Uterus (tissue), 7 donors: ENCODE measurements around a stretch of chr11.

DNA sequence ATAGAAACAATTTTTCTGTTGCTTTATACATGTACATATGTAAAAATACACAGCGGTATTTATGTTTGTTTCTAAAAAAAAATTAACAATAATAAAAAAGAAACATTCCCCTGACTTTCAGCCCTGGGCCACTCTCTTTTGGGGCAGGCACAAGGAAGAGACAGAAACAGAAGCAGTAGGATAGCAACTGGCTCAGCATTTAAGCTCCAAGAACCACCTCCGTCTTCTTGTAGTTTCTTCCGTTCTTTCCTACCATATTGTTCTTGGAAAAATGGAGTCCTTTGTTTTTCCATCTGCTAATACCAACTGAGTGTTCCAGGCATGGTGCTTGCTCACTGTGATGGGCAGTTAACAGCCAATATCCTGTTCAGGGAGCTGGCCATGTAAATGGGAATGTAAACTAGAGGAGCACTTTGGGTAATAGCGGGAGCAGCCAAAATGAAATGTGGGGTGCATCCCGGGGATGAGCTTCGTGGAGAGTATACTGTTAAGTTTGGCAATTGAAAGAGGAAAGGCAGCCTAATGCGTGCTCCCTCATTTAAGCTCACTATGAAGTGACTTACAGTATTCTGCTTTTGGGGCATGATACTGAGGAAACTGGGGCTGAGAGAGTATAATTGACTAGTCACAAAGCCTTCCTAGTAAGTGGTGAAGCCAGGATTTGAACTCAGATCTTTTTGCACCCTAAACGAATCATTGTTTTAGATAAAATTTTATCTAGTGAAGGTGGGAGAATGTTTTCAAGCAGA lies 142.4 kb upstream of the RASSF10 start:
- PRO-cap, 4 experiments: no peak in any of the 4 experiments
- RAMPAGE, long total RNA, 2 experiments: no peak in any of the 2 experiments
- RRBS: no CpG with 5 or more reads among the region's 8 CpGs

- PRO-cap, 4 experiments: no peak in any of the 4 experiments
- RAMPAGE, long total RNA, 2 experiments: no peak in any of the 2 experiments
- RRBS: no CpG with 5 or more reads among the region's 4 CpGs
Measured at GRCh38 chr11:12968592-12968810, 40.6 kb upstream of the RASSF10 start.

DNA sequence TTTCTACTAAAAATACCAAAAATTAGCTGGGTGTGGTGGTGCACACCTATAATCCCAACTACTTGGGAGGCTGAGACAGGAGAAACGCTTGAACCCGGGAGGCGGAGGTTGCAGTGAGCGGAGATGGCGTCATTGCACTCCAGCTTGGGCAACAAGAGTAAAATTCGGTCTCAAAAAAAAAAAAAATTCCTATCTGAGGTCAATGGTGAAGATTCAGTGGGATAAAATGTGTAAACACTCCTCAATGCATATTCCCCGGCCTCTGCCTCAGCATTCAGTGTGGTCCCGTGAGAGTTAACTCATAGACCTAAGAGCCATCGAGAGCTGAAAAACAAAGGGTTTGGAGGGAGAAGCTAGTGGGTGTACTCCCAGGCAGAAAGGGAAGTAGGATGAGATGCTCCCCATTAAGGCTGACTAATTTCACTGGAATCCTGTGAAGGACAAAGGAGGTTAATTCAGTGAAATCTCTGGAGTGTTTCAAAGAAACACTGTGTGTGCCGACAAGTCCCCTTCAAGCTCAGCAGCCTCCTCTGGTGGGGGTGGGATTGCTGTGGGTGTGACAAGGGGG lies 61.7 kb upstream of the BMAL1 start:
- PRO-cap, 4 experiments: no peak in any of the 4 experiments
- RAMPAGE, long total RNA, 2 experiments: no peak in any of the 2 experiments
- RRBS: no CpG with 5 or more reads among the region's 10 CpGs

GRCh38 chr11:13333290-13333977 lies 55.8 kb downstream of the BMAL1 start:
- PRO-cap, 4 experiments: no peak in any of the 4 experiments
- RAMPAGE, long total RNA, 2 experiments: no peak in any of the 2 experiments
- RRBS: no CpG with 5 or more reads among the region's 7 CpGs

DNA sequence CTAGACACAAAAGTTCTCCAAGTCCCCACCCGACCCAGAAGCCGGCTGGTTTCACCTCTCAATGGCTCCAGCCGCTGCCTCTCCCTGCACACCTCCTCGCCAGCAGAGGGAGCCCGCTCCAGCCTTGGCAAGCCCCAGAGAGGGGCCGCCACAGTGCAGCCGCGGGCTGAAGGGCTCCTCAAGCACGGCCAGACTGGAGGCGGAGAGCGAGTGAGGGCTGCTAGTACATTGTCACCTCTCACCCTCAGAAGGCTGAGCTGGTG lies 8.7 kb downstream of the PTH start:
- PRO-cap, 4 experiments: peak in 1 of 4 experiments; most common plus-strand start position 130 of the sequence (in 1)
- RAMPAGE, long total RNA, 2 experiments: no peak in any of the 2 experiments
- RRBS: no CpG with 5 or more reads among the region's 11 CpGs

GRCh38 chr11:13965200-13965916 lies 2.8 kb downstream of the SPON1 start:
- PRO-cap, 4 experiments: no peak in any of the 4 experiments
- RAMPAGE, long total RNA, 2 experiments: no peak in any of the 2 experiments
- RRBS: no CpG with 5 or more reads among the region's 5 CpGs

GRCh38 chr11:14191227-14192023 lies 167.6 kb downstream of the RRAS2 start:
- PRO-cap, 4 experiments: peak in 2 of 4 experiments; most common plus-strand start chr11:14191493 (in 1); most common minus-strand start chr11:14191526 (in 2)
- RAMPAGE, long total RNA, 2 experiments: no peak in any of the 2 experiments
- RRBS: no CpG with 5 or more reads among the region's 5 CpGs

DNA sequence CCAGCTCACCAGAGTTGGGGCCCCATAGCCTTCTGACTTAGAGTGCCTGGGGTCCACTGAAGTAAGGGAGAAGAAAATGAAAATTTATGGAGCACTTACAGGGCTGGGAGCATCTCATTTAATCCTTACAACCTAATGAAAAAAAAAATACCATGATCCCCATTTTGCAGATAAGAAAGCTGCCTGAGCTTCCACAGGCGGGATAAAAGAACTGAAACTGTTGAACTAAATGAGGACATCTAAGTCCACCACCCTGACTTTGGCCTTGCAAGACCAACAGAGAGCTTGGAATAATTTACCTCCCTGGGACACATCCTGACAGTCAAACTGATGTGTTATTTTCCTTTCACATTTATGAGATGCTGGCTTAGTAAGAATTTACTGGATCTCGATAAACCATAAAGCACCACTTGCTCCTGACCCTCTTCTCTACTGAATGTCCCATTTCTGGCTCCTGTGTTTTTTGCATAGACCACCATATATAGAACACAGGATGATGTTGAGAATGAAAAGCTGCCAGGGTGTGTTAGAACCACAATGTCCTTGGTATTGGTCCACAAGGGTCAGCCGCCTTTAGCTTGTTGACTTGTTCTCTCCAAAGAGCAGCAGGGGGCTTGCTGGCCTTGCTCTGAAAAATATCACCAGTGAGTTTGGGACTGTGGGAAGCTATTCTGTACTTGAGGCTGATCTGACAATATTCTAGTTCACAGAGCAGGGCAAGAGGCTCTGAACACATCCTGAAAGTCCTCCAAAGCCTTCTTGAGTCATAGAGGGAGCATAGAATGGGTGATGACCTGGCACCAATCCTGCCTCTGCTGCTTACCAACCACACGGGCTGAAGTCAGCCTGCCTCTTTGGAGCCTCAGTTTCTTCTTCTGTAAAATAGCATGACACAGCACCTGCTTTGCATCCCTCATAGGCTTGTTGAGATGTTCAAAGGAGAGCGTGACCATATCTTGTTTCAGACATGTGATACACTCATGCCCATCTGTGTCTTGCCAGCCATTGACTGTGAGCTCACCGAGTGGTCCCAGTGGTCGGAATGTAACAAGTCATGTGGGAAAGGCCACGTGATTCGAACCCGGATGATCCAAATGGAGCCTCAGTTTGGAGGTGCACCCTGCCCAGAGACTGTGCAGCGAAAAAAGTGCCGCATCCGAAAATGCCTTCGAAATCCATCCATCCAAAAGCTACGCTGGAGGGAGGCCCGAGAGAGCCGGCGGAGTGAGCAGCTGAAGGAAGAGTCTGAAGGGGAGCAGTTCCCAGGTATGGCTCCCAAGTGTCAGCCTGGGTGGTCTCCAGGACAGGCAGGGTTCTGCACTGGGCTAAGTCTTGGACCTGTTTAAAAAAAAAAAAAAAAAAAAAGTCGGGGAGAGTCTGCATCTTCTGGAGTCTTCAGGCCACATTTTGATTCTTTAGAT lies 96.8 kb downstream of the RRAS2 start:
- PRO-cap, 4 experiments: no peak in any of the 4 experiments
- RAMPAGE, long total RNA, 2 experiments: start-site peak on the plus strand in 1 of 2 experiments, centred at position 1,052 of the sequence, 21 reads per replicate
- RRBS: 99% methylated on average over 3 of the region's 19 CpGs

- PRO-cap, 4 experiments: no peak in any of the 4 experiments
- RAMPAGE, long total RNA, 2 experiments: no peak in any of the 2 experiments
- RRBS: no CpG with 5 or more reads among the region's 5 CpGs
Measured at GRCh38 chr11:14271229-14272073, 87.5 kb downstream of the RRAS2 start.

- PRO-cap, 4 experiments: no peak in any of the 4 experiments
- RAMPAGE, long total RNA, 2 experiments: no peak in any of the 2 experiments
- RRBS: no CpG with 5 or more reads among the region's 7 CpGs
Measured at GRCh38 chr11:14340529-14341445, 18.2 kb downstream of the RRAS2 start.

DNA sequence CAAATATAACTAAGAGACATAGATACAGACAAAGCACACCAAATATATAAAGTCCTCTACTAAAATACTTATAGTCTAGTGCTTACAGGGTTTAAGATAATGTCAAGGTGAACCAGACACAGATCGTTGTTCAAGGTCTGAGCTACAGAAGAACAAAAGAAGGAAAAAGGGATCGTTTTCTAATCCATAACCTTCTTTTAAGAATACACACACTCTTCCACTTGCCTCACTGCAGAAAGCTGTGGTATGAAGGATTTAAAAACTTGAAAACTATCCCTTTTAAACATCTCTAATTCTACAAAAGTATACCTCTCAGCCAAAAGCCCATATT lies 13.6 kb downstream of the RRAS2 start:
- PRO-cap, 4 experiments: no peak in any of the 4 experiments
- RAMPAGE, long total RNA, 2 experiments: no peak in any of the 2 experiments
- RRBS: no CpG with 5 or more reads among the region's 2 CpGs

GRCh38 chr11:14554665-14555505 lies 34.7 kb upstream of the PSMA1 start:
- PRO-cap, 4 experiments: no peak in any of the 4 experiments
- RAMPAGE, long total RNA, 2 experiments: no peak in any of the 2 experiments
- RRBS: no CpG with 5 or more reads among the region's 4 CpGs

DNA sequence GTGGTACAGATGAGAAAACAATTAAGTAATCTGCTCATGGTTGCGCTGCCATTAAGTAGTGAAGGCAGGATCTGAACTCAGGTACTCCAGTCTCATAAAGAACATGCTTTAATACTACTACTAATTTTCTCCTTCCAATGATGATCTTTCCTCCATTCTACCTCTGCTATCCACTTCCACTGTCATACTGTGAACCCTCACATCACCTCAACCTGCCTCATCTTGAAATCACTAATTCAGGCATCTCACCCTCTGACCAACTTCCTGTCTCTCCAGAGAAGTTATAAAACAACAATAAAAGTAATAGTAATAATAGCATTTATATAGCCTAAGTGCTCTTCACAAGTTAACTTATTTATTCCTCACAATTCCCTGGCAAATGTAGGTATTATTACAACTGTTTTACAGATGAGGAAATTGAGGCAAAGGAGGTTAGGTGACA lies 57.1 kb upstream of the PSMA1 start:
- PRO-cap, 4 experiments: no peak in any of the 4 experiments
- RAMPAGE, long total RNA, 2 experiments: no peak in any of the 2 experiments
- RRBS: no CpG with 5 or more reads among the region's 1 CpG

GRCh38 chr11:14625384-14626362 lies 17.9 kb upstream of the PDE3B start:
- PRO-cap, 4 experiments: no peak in any of the 4 experiments
- RAMPAGE, long total RNA, 2 experiments: no peak in any of the 2 experiments
- RRBS: no CpG with 5 or more reads among the region's 3 CpGs

DNA sequence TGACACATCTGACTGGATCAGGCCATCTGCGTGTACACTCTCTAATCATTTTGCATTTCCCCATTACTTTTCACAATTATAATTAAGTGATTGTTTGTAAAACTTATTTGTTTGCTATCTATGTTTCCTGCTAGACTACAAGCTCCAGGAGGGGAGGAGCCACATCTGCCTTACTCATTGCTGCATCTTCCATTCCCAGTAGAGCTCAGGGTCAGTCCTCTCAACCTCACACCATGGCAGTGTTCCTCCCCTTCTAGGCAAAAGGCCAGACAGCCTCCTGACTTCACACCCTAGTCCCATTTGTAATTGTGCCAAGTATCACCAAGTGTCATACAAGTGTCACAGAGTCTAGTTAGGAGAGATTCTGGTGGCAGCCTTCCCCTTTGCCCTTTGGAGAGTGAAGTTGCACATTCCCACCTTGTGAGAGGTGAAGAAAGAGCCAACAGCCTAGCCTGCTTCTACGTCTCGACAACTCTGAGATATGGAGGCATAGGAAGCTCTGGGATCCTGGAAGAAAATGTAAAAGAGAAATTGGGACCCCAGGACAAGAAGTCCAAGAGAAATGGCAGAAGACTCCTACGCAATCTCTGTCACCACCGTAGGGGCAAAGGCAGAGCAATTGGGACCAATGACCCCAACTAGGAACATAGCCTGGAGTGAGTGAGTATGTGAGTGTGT lies 490.4 kb downstream of the INSC start:
- PRO-cap, 4 experiments: no peak in any of the 4 experiments
- RAMPAGE, long total RNA, 2 experiments: no peak in any of the 2 experiments
- RRBS: no CpG with 5 or more reads among the region's 5 CpGs

DNA sequence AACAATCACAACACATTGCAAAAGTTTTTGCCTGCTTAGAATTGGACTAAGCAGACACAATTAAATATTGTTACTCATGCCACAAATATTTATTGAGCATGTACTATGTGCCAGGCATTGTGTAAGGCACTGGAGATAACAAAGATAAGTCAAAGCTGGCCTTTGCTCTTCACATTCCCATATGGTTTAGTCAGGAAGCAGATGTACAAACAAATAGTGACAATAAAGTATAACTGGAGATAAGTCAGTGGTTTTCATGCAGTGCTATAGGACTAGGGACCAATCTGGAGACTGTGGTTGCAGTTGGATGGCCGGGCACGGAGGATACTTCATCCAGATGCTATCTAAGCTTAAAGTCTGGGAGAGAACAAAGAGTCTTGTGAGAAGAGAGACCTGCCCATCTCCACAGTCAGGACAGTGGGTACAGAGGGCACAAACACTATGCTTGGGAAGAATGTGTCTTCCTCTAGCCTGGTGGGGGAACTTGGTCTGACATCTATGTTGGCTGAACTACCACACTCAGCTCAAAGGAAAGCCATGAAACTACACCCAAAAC lies 550.8 kb downstream of the INSC start:
- PRO-cap, 4 experiments: no peak in any of the 4 experiments
- RAMPAGE, long total RNA, 2 experiments: no peak in any of the 2 experiments
- RRBS: no CpG with 5 or more reads among the region's 2 CpGs

GRCh38 chr11:15769233-15769677 lies 587.1 kb downstream of the SOX6 start:
- PRO-cap, 4 experiments: no peak in any of the 4 experiments
- RAMPAGE, long total RNA, 2 experiments: no peak in any of the 2 experiments
- RRBS: no CpG with 5 or more reads among the region's 2 CpGs

GRCh38 chr11:15849129-15849676 lies 507.1 kb downstream of the SOX6 start:
- PRO-cap, 4 experiments: no peak in any of the 4 experiments
- RAMPAGE, long total RNA, 2 experiments: no peak in any of the 2 experiments
- RRBS: no CpG with 5 or more reads among the region's 6 CpGs

DNA sequence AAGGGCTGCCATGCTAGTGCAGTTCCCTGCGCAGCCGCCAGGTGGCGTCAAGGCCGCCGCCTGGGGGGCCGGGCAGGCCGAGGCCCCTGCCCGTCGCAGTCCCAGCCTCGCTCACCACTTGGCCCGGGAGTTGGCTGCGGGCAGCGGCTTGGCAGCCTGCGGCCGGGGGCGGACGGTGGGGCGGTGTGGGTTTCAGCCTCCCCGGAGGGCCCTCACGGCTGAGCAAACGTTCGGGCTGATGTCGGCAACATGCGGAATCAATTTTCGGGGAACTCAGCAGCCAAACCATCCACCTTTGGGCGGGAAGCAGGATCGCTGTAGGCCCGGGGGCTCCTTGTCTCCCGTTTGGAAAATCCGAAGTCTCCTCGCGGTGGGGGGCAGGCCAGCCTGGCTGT lies 415.0 kb downstream of the SOX6 start:
- PRO-cap, 4 experiments: no peak in any of the 4 experiments
- RAMPAGE, long total RNA, 2 experiments: no peak in any of the 2 experiments
- RRBS: 20% methylated on average over 24 of the region's 32 CpGs

GRCh38 chr11:16397258-16397779 lies 41.0 kb upstream of the SOX6 start:
- PRO-cap, 4 experiments: no peak in any of the 4 experiments
- RAMPAGE, long total RNA, 2 experiments: no peak in any of the 2 experiments
- RRBS: no CpG with 5 or more reads among the region's 2 CpGs